Cardiac ventricle fibroblast (primary cell): ENCODE measurements around the gene TSPAN2.

DNA sequence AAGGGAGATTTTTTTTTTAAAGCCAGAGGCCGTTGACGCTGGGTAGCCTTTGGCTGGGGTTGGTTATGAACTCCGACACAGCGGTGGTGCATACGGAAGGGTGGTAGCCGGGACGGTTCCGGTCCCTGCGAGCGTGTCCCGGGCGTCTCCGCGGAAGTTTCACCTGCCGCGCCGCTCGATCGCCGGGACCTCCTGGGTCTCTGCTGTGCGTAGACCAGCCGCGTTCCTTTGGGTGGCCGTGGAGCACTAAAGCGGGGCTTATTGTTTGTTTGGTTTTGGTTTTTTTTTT, 331 bp upstream of the TRIM33 start:
- RAMPAGE, long total RNA = no peak

GRCh38 chr1:114671808-114672316, 2.0 kb upstream of the DENND2C start:
- RAMPAGE, long total RNA = no peak

DNA sequence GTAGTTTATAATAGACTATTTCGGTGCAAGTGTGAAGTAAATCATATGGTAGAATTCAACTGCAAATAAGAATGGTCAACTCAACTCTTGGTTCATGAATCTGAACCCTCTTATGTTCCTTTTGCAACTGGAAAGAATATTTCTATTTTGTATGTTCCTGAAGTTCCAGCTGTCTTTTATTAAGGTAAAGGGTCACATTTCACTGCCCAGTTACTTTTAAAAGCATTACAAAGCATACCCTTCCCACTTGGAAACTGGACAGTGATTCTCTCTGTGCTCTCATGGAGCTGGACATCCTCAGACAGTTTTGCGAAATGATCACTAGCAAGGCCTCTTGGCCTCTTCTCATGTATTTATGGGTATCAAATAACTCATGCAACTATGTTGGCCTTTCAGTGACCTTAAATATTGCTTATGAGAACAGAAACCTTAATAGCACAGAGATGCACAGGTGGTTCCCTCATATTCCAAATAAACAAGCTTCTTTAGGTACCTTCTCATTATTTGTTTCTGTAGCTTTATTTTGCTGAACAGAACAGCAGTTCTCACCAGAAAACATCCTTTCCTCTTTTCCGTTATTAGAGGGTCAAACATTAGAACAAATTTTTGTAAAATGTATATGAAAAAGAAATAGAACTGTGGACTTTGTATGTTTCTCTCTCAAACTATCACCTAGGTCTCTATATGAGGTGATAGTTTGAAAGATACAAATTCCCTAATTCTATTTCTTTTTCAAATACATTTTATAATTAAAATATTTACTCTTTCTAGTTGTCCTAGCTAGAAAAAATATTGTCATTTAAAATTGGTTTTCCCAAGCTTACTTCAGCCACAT, 8.0 kb upstream of the AMPD1 start:
- RAMPAGE, long total RNA = no peak

DNA sequence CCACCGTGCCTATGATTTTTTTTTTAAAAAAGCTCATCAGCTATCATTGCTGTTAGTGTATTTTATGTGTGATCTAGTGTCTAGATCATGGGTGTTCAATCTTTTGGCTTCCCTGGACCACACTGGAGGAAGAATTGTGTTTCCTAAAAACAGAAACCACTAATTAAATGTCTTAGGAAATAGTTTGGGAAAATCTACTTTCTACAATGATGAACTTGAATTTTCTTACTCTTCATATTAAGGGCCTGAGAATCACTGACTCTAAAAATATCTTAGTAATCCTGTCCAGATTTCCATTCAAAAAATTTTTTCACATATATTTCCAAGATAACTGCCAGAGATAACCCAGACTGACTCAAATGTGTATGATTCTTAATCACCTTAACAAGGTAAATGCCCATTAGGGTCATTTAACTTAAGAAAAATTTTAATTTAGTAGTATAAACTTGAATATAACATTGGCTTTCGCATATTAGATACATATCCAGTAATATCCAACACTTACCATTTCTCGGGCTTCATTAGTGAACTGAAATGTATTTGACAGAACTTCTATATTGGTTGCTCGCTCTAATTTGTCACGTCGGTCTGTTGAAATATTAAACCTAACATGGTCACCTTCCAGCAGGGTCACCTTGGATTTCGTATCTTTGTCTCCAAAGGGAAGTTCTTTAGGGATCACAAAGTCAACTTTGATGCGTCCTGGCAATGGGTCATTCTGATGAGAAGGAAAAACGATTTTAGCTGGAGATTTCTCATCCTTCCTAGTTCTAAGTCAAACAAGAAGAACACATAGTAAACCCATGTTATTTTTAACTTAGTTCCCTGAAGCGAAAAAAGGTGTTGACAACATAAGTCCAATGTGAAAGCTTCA, 15.8 kb upstream of the NRAS start:
- RAMPAGE, long total RNA = no peak

DNA sequence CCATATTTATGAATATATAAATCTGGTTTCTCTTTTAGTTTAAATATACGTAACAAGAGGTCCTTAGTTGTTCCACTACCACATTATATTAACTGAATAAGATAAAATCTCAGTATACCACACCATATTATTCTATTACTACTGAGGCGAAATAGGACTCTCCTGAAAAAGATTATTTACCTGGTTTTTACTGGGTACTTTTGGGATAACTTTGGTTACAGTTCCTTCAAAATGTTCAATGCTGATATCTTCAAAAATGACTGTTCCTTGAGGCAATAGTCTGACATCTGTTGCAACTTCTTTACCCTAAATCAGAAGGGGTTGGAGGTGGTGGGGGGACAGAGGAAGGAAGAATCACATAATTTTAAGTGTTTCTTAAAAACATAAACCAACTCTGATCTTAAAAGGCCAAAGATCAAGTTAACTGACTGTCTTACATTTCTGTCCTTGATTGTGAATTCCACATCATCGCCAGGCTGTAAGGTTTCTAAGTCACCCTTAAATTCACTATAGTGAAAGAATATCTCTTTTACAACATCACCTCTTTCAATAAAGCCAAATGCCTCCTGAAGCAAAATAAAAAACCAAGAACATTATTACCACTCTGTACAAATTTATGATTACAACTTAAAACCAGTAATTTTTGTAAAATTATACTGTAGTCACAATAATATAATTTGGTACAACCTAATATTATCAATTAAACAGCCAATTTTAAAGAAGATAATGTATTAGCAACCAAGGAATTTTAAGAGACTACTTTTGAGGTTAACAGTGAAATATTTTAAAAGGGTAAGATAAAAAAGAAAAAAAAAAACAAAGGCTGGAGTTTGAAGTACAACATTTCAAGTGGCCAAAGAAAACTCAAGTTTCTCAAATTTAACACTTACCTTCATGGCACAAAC, 17.2 kb upstream of the NRAS start:
- RAMPAGE, long total RNA = no peak

DNA sequence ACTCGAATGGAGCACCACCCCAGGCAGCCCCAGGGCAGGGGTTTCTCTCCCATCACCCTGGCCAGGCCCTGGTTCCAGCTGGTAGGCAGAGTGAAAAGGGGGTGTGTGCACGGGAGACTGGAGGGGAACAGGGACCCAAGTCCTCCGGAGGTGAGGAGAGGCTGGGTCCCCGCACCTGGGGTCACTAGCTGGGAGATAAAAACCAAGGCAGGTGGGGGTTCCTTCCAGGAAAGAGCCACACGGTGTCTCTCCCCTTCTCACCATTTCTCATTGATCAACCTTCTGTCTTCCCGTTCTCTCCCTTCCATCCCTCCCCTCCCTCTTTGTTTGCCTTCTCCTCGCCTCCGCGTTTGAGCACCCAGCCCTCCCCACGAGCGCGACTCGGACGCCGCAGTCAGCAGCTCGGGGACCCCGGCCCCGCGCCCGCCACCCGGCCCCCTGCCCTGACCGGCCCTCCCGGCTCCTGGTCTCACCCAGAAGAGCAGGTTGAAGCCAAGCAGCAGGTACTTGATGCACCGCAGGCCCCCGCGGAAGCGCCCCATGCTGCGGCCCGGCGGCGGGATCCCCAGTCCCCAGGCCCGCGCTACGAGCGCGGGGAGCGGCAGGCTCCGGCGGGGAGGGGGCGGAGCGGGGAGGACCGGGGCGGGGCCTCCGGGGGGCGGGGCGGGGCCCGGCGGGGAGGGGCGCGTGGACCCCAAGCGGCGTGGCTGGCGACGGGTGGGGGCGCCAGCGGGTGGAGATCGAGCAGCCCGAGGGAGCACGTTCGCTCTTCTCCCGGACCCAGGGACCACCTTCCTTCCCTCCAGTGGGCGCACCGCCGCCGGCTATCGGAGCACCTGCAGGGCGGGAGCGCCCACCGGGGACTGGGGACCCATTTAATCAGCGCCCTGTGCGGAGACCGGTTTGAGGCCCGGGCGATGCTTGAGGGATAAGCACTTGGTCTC, at the start of gene TSPAN2:
Gene TSPAN2, minus strand, starts transcription at position 613 of the 944 bp plus-strand sequence.
- RAMPAGE, long total RNA = no peak

DNA sequence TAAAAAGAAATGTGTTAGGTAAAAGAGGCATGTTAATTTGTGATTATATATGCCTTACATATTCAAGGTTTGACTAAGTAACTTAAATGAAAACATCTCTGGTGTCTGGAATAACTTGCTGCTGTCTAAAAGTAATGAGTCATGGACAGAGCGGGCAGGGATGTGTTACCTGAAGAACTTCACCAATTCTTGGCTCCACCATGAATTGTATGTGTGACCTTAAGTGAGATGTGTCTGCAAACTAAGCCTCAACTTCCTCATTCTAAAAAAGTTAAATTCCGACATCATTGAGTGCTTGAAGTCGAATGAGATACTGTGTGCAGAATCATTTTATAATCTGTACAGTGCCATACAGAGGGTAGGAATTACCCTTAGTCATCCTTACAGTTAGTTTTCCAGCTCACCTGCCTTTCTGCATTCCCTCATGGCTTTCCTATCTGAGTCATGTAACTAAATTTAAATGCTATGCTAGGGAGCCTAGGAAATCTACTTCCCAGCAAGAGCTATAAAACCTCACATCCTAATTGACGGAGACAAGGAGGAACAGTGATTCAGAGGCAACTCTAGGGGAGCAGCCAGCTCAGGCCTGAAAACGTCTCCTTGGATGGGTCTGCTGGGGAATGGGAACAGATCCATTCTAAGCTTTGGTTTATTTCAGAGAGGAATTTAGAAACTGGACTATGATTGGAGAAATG, 100.7 kb upstream of the TSPAN2 start:
- RAMPAGE, long total RNA = no peak

DNA sequence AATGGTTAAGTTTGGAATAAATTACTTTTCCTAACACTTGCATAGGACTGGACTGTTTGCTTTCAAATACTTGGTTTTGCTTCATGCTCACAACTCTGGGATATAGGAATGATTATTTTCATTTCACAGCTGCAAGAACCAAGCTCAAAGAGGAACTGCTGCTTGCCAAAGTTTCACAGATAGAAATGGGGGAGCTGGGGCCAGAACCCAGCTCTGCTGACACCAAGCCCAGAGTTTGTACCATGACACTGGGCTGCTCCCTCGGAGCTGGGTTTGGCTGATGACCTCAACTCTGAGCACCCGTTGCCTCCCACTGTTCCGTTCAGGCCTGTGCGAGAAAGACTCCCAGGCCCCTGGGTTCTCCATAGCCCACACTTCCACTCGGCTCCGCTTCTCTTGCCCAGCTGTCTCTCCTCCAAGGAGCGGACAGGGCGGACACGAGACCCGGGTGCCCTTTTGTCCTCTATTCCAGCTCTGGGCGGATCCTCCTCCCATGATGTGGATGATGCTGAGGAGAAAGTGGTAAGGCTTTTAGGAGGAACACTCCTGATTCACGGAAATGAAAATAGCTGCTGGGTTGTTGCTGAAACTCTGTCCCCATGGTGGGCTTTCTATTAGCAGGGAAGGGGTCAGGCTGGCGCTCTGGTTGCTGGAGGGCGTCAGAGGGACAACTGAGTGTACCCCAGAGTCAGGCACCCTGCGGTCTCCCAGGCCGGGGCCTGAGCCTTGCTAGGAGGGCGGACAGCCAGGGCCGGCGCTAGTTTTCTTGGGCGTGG, 55.1 kb downstream of the NGF start:
- RAMPAGE, long total RNA = no peak

DNA sequence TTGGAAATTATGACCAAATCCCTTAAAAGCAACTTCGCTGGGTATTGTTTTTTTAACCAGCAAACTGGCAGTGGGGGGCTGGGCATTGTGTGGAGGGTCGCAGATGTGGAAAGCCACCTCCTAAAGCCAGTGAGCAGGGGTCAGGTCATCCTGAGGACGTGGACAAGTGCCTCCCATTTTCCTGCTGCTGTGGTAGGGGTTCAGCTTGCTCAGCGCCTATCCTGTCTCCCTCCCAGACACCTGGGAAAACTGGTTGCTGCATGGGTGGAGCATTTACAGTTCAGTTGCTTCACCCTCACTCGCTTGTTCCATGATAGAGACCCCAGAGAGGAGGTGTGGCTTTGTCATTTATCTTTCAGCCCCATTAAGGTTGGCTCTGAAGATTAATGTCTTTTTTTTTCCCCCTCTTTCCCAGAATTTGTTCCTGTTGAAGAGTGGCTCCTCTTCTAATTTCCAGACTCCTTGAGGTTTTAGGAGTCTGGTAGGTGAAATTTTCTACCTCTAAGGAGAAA, 9.1 kb downstream of the VANGL1 start:
- RAMPAGE, long total RNA = no peak

GRCh38 chr1:115748326-115748784, 20.2 kb downstream of the CASQ2 start:
- RAMPAGE, long total RNA = no peak

- RAMPAGE, long total RNA = no peak
Measured at GRCh38 chr1:115977444-115978196, 1.3 kb downstream of the SLC22A15 start.

- RAMPAGE, long total RNA = no peak
Measured at GRCh38 chr1:116023312-116024280, 47.3 kb downstream of the SLC22A15 start.

- RAMPAGE, long total RNA = no peak
Measured at GRCh38 chr1:116211374-116211813, 100.2 kb downstream of the MAB21L3 start.

DNA sequence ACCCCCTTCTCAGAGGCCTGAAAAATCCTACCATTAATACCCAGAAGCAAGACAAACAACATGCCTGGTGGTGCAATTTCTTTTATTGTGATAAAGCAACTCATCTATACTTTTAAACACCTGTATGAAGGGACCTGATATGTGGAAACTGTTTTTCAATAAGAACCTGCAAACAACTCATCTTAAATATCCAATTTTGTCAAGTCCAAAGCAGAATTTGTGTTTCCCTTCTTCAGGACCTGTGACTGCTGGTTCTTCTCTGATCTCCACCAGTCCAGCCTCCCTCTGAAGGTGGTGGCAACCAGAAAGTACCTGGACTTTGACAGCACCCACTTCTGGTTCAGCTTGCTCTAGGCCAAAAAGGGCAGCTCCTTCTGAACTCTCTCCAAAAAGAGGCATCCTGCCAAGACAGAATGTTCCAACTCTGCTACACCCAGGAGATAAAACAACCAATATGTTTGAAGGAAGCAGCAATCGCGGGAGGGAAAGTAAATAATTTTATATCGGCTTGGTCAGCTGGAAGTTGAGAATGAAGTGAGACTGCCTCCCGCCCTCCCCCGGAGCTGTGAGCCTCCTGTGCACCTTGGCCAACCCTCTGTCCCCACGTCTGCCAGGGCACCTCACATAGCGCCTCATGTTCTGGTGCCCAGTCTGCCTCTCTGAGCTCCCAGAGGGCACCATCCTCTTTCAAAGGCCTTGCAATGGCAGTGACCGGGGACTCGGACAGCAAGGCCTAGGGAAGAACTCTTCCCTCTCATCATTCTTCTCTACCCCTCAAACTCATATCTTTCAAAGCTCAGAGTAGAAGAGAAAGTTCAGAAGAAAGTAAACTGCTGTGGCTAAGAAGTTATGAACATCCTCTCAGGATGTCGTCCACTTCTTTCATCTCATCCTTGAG, 130.3 kb upstream of the ATP1A1 start:
- RAMPAGE, long total RNA = no peak

GRCh38 chr1:116378596-116379562, 5.8 kb downstream of the ATP1A1 start:
- RAMPAGE, long total RNA = no peak

- RAMPAGE, long total RNA = no peak
Measured at GRCh38 chr1:116380419-116380844, 7.4 kb downstream of the ATP1A1 start.

DNA sequence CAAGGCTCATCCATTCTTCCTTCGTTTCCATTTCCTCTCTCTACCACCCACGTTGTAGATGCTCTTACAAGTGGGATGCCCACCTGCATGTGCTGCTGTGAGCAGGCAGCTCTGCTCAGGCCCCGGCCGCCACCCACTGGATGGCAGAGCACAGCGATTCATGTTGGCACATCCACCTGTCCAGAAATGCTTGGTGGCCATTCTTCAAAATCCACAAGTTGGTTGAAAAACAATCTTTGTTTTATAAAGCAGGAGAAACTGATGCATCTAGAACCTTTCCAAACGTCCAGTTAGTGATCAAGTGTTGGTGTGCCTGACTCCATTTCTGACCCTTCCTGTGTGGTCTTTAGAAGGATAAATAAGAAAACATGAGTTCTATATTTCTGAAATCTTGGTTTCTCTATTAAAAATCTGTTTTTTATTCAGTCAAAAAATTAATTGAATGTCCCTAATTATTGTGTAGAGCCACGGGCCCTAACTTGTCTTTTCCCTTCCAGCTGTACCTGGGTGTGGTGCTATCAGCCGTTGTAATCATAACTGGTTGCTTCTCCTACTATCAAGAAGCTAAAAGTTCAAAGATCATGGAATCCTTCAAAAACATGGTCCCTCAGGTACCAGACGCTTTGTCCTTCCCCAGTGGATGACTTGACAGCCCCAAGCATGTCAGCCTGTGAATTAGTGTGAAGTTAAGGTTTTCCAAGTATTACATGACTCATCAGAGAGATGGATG, 14.8 kb downstream of the ATP1A1 start:
- RAMPAGE, long total RNA = no peak

DNA sequence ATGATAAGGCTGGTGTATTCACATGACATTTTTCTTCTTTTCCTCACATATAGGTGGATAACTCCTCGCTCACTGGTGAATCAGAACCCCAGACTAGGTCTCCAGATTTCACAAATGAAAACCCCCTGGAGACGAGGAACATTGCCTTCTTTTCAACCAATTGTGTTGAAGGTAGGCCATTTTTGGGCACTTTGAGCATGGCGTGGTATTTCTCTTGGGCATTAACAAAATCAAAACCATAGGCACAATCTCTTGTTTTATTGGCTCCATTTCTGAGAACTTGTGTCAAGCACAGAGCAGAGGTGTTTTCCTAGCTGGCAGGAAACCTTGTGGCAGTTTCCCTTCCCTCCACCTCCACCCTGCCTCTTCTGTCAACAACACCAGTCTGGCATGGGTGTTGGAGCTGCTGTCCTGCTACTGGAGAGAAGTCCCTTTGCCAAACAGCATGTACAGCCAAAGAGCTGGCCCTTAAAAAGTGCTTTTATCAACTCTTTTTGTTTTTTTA, 15.9 kb downstream of the ATP1A1 start:
- RAMPAGE, long total RNA = no peak

GRCh38 chr1:116415478-116416555, 42.8 kb downstream of the ATP1A1 start:
- RAMPAGE, long total RNA = no peak

DNA sequence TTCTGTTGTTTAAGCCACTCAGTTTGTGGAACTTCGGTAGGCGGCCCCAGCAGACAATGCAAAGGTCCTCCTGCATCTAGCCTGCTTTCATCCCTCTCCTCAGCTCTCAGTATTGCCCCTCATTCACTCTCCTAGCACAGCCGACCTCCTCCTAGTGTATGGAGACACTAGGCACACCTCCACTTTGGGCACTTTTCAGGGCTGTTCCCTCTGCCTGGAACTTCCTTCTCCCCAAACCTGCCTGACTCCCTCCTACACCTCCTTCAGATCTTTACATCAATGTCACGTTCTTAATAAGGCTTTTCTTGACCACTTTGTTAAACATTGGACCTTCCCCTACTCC, 59.3 kb downstream of the ATP1A1 start:
- RAMPAGE, long total RNA = no peak